Epithelial cell of esophagus (primary cell): ENCODE results near the gene TM9SF4.

DNA sequence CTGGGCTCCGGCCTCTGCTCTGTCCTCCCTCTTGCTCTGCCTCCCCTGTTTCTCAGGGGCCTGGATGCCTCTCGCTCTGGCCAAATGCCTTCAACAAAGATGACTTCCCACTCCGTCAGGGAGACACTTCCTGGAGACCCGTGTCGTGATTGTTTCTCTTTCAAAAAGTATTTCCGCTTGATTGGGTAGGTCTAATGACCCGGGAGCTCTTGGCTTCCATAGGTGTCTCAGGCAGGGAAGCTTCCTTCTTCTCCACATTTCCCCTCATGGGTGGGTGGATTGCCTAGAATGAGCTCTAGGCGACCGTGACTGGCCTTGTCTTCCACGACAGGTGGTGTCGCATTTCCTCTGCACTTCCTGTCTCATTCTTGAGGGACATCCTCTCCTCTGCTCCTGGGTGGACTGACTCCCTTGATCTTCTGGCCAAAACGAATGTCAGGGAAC lies 974.6 kb upstream of the DEFB115 start:
- RRBS = no CpG with 5 or more reads among the region's 12 CpGs

- RRBS = 15% methylated on average over 7 of the region's 22 CpGs
Measured at GRCh38 chr20:31568054-31568916, 21.1 kb downstream of the MCTS2 start.

DNA sequence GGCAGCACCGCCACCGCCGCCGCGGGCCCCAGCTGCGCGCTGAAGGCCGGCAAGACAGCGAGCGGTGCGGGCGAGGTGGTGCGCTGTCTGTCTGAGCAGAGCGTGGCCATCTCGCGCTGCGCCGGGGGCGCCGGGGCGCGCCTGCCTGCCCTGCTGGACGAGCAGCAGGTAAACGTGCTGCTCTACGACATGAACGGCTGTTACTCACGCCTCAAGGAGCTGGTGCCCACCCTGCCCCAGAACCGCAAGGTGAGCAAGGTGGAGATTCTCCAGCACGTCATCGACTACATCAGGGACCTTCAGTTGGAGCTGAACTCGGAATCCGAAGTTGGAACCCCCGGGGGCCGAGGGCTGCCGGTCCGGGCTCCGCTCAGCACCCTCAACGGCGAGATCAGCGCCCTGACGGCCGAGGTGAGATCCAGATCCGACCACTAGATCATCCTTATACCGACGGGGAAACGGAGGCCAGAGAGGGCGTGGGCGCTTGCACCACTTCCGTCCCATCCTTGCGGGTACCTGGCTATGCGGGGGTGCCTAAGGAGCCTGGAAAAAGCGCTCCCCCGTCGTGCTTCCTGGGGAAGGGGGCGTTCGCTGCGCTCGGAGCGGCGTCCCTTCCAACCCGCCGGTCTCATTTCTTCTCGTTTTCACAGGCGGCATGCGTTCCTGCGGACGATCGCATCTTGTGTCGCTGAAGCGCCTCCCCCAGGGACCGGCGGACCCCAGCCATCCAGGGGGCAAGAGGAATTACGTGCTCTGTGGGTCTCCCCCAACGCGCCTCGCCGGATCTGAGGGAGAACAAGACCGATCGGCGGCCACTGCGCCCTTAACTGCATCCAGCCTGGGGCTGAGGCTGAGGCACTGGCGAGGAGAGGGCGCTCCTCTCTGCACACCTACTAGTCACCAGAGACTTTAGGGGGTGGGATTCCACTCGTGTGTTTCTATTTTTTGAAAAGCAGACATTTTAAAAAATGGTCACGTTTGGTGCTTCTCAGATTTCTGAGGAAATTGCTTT lies 620 bp downstream of the ID1 start:
- RRBS = 1% methylated on average over 23 of the region's 85 CpGs

DNA sequence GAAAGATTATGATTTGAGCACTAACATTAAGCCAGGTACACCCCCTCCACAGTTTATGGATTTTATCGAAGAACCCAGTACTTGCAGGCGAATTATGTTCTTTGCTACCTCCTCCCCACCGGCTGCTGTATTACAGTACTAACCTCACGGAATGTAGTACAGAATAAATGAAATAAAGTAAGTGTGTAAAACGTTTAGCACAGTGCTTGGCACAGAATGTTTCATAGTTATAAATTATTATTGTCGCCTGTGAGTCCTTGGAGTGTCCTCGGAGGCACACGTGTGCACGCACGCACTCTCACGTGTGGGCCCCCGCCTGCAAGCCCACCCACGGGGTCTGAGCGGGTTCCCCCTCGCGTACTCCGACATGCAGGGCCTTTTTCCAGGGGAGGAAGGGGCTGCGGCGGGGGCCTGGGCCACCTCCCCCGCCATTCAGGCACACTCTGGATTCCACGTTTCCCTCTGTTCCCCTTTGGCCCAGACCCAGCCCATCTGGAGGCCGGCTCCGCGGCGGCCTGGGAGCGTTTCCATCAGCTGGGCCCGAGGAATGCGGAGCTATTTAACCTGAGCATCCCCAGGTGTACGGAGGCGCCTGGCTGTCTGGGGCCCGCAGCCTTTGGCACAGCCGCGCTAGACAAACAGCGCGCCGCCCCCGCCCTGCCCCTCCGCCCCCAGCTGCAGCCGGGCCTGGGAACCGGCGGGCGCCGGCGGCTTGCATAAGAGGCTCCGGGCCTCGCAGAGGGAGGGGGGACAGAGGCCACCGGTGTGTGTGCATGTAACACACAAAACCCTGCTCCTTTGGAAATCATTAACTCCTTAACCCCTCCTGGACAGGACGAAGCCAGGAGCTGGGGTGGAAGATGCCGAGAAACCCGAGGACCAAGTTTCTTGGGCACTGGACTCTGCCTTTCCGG lies 3.2 kb downstream of the ID1 start:
- RRBS = no CpG with 5 or more reads among the region's 51 CpGs

GRCh38 chr20:31707987-31708845 lies 14.5 kb downstream of the BCL2L1 start:
- RRBS = no CpG with 5 or more reads among the region's 2 CpGs

DNA sequence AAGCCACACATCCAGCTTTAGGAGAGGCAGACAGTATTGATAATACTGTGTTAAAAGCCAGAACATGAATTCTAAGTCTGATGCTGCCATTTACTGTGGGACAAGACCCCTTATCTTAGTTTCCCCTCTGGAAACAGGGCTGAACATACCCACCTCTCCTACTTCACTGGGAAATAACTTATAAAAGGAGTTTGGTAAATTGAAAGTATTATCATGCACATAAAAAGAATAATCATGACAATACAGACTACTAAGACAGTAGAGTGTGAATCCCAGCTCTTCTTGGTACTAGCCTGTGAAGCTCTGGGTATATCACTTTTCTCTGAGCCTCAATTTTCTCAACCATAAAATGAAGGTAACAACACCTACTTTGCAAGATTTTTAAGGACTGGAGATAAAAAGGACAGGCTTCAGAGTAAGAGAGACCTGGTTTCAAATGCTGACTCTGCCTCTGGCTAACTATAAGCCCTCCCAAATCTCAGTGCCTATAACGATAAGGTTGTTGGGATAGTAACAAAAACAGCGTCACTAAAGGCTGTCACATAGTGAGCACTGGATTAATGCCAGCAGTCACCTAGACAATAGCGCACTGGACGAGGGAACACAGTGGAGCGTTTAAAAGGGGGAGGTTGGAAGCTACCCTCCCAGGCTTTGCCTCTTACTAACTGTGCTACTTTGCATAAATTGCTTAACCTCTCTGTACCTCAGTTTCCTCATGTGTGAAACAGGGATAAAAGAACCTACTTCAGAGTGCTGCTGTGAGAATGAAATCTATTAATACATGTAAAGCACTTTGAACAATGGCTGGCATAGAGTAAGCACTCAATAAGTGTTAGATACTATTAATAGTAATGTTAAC lies 10.8 kb downstream of the BCL2L1 start:
- RRBS = no CpG with 5 or more reads among the region's 5 CpGs

DNA sequence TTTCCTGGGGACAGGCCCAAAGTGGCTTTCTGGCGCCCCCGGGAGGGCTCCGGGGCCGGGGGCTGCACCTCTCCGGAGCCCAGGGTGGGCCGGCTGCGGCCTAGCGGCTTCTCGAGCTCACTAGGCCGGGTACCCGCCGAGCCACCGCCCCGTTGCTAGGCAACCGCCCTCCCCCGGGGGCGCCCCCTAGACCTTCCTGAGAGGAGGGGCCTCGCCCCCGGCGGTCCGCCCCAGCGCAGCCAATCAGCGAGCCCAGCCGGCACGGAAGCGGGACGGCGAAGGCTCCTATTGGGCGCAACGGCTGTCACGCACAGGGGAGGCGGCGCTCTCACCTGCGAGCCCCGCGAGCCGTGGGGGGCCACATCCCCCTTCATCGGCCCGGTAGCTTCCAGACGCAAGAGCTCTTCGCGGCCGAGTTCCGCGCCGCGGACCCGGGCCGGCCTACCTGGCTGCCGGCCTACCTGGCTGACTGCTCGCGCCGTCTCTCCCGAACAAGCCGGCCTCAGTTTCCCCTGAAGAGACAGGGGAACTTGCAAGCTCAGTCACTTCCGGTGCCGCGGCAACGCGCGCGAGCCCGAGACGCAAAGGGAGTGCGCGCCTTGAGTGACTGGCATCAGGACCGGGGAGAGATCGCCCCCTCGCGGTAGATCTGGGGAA lies 863 bp upstream of the BCL2L1 start:
- RRBS = 2% methylated on average over 46 of the region's 70 CpGs

DNA sequence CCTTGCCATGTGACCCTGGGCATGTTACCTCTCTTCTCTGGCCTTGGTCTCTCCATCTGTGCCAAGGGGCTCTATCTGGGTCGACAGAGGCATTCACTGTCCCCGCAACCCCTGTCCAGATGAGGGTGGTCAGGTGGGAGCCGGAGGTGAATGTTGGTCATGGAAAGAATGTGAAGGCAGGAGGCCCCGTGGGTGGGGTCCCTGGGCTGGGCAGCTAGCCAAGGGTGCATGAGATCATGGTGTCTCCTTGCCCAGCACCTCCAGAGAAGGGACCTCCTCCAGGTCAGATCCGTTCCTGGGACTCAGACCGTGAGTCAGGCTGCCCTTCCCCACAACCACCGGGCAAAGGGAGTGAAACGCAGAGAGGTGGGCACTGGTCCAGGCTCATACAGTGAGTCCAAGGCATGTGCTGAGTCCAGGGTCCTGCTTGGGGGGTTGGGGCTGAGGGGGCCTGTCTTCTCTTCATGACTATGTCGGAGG lies 3.5 kb downstream of the FOXS1 start:
- RRBS = no CpG with 5 or more reads among the region's 9 CpGs

- RRBS = 5% methylated on average over 2 of the region's 26 CpGs
Measured at GRCh38 chr20:32109271-32109869, at the start of gene TM9SF4. TM9SF4 (plus strand) TSS chr20:32109714.

DNA sequence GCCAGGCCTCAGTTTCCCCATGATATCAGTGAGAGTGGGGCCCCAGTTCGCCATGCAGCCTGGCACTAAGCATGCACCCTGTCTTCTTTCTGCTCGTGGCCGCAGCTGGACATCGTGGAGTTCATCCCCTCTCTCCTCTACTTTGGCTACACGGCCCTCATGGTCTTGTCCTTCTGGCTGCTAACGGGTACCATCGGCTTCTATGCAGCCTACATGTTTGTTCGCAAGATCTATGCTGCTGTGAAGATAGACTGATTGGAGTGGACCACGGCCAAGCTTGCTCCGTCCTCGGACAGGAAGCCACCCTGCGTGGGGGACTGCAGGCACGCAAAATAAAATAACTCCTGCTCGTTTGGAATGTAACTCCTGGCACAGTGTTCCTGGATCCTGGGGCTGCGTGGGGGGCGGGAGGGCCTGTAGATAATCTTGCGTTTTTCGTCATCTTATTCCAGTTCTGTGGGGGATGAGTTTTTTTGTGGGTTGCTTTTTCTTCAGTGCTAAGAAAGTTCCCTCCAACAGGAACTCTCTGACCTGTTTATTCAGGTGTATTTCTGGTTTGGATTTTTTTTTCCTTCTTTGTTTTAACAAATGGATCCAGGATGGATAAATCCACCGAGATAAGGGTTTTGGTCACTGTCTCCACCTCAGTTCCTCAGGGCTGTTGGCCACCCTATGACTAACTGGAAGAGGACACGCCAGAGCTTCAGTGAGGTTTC lies 42.2 kb downstream of the PLAGL2 start:
- RRBS = no CpG with 5 or more reads among the region's 20 CpGs

DNA sequence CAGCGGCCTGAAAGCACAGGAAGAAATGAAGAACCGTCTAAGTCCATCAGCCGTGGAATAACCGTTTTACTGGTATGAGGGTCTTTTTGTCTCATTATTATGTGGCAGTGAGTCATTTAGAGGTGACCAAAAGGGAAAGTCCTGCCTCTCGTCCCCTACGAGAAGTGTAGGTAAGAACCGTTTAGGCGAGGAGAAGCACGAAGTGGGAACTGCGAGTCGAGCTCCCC lies 522 bp upstream of the ASXL1 start:
- RRBS = no CpG with 5 or more reads among the region's 11 CpGs

DNA sequence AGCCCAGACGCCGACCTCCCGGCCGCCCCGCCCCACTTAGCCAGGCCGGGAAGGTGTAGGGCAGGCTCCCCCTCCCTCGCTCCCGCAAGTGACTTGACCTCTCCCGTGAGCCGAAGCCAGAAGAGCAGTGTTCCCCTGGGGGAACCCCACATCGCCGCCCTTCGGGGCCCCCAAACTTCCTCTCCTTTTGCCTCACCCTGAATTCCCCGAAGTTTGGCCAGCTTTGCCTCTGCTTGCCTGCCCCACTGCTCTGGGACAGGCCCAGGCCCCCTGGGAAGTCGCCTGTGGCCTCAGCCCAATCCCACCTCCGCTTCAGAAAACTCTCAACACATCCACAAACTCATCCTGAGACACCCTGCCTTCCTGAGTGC lies 527 bp upstream of the NOL4L start:
- RRBS = no CpG with 5 or more reads among the region's 16 CpGs

- RRBS = no CpG with 5 or more reads among the region's 1 CpG
Measured at GRCh38 chr20:32737669-32737993, 5.6 kb downstream of the COMMD7 start.

DNA sequence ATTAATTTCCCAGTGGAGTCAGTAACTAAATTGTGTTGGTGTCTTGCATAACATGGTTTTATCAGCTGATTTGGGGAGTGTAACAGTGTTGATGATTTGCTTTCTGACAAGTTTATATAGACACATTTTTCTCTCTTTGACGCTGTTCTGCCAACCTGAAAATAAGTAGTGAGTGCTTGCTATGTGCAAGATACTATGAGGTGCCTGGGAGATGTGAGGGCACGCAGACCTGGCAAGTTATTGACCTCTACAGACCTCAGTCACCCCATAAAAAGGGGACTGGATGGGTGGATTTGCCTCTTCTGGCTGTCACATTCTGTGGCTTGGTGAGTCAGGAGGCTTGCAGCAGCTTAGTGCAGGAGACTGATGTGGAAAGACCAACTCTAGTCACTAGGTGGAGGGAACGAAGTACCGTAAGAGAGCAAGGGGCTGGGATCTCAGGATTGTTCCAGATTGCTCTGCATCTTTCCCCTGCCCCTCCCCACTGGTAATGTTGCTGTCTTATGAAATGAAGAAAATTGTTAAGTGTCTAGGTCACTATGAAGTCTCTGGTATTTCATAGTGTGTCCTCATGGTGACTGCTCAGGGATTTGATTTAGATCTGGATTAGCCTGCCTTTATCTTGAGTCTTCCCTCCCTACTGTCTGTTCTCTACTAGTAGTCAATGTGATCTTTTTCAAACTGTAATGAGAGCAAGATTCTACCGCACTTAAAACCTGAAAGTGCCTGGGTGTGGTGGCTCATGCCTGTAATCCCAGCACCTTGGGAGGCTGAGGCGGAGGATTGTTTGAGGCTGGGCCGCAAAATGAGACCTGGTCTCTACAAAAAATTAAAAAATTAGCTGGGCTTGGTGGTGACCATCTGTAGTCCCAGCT lies 3.4 kb downstream of the MAPRE1 start:
- RRBS = no CpG with 5 or more reads among the region's 7 CpGs

- RRBS = no CpG with 5 or more reads among the region's 3 CpGs
Measured at GRCh38 chr20:32830401-32830813, 10.7 kb downstream of the MAPRE1 start.

DNA sequence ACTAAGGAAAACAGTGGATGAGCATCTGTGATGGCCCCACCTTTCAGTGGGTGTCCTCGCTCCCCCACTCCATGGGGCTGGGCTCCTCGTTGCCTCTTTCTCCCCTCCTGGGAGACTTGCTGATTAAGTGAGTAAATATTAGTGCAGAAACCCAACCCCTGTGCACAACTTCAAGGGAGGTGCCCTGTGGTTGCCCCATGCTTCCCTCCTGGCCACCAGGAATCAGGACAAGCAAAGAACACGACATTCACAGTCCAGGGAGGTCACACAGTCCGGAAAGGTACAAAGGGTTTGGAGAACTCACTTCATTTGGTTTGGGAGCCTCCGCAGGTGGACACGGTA lies 9.7 kb upstream of the BPIFB1 start:
- RRBS = no CpG with 5 or more reads among the region's 6 CpGs

GRCh38 chr20:33401838-33402117 lies 459 bp upstream of the CDK5RAP1 start:
- RRBS = no CpG with 5 or more reads among the region's 4 CpGs

GRCh38 chr20:33465372-33466232 lies 22.0 kb upstream of the SNTA1 start:
- RRBS = 58% methylated on average over 3 of the region's 10 CpGs

DNA sequence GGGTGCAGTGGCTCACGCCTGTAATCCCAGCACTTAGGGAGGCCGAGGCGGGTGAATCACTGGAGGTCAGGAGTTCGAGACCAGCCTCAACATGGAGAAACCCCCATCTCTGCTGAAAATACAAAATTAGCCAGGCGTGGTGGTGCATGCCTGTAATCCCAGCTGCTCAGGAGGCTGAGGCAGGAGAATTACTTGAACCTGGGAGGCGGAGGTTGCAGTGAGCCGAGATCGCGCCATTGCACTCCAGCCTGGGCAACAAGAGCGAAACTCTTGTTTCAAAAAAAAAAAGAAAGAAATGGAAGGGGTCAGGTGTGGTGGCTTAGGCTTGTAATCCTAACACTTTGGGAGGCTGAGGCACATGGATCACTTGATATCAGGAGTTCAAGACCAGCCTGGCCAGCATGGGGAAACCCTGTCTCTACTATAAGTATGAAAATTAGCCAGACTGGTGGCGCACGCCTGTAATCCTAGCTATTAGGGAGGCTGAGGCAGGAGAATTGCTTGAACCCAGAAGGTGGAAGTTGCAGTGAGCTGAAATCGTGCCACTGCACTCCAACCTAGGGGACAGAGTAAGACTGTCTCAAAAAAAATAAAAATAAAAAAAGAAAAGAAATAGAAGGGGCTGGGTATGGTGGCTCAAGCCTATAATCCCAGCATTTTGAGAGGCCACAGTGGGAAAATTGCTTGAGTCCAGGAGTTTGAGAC lies 15.8 kb downstream of the CBFA2T2 start:
- RRBS = no CpG with 5 or more reads among the region's 13 CpGs

- RRBS = no CpG with 5 or more reads among the region's 8 CpGs
Measured at GRCh38 chr20:33507541-33508349, 17.8 kb downstream of the CBFA2T2 start.